SJCRH30 (cell line): ENCODE measurements around a stretch of chr4.

DNA sequence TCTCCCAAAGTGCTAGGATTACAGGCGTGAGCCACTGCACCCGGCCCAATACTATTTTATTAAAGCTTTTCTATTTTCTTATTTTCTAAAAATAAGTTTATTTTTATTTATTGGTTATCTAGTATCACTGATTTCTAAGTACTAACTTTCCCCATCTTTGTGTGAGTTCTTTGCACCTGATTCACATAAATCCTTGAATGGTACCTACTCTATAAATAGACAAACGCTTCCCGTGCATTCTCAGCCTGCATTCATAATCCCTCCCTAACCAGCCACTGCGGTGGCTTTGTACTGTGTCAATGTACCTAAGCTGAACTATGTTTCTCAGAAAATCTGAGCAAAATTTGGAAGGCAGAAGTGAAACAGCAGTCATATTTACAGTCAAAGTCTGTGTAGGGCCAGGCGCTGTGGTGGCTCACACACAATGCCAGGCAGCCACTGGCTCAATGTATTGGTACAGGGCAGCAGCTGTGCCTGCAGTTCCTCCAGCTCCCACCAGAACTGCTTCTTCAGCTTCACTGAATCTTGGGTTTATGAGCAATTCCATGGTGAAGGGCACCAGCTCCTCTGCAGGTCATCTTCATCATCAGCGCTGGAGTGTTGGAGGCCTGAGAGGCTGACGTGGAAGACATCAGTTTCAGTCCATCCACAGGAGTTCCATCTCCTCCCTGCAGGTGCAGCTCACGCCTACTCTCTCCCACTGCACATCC is 32.2 kb upstream of the IRF2 start:
- RAMPAGE, long total RNA = no peak

DNA sequence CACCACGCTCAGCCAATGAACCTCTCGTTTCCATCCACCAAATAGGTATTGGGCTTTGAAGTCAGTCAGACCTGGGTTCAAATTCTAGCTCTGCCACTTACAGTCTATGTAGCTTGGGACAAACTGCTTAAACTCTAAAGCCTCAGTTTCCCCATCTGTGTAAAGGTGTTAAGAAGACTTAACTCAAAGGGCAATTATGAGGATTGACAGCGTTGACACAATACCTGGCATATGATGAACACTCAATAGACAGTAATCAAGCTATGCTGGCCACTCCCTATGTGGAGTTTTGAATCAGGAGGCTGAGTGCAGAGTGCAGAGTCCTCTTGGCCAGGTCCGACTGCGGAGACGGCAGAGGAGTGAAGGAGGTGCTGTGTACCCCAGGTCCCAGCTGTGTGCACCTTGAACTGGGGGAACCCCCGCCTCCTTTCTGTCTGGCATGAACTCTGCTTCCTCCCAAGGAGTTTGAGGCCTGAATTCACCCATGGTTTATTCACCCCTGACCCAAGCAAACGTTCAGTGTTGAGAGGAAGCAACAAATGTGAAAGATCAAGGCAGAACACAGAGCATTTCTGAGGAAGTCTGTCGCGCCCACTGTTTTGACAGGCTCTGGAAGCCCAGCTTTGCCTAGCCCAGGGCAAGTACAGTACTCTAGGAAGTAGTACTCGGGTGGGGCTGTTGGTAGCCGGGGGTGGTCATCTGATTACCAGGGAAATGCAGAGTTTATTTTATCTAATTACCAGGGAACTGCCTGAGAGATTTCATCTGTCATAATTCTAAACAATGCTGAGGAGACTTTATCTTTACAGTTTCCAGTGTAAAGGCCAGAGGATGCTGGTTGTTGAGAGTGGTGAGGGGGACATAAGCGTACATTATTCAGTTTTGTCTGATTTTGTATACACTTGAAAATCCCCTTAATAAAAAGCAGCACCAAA is 72.9 kb upstream of the IRF2 start:
- RAMPAGE, long total RNA = no peak

DNA sequence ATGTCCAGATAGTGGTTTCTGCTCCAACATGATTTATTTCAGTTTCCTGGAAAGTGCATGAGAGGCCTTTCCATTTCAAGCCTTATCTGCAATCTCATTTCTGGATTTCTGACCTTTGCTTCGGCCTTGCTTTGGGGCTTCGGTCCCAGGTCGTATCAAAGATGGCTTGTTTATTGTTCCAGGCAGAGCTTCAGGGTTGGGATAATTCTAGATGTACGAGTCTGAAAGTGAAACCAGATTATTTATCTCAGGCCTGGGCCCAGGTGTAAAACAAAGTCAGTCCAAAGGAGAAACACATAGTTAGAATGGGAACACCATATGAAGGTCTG is 17.0 kb downstream of the PRIMPOL start:
- RAMPAGE, long total RNA = no peak

DNA sequence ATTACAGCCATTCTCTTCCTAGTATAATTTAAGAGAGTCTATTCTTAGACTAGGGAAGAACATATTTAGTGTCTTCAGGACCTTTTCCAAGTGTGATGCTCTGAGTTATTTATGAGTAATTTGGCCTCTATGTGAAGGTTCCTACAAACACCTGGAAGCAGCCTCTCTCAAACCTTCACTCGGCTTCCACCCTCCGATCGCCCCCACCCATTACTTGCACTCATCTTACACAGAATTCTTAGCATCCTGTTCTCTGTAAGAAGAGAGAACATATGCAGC is 29.4 kb upstream of the CENPU start:
- RAMPAGE, long total RNA = no peak

- RAMPAGE, long total RNA = no peak
These were observed 24.5 kb upstream of the ACSL1 start for GRCh38 chr4:184850241-184850695.

DNA sequence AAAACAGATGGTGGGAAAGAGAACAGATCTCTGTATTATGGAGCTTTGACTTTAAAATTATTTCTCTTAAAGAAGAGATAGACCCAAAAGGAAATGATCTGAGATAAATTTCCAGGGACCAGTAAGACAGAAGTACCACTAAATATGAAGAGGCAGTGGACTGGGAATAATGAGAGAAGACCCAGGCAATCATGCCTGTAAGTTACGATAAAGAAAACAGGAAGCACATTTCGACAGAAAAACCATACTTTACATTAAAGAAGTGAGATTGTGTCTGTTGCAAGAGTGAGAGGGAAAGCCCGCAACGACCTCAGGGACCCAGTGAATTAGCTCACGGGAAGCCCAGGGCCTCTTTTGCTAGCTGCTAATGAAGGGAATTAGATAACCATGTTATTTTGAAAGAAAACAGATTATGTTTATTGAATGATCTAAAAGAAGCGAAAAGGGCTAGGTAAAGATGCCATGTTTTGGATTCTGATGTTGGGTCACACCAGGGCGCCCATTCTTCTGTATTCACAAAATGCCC is 28.9 kb upstream of the ACSL1 start:
- RAMPAGE, long total RNA = no peak

GRCh38 chr4:184895066-184895474 is 69.3 kb upstream of the ACSL1 start:
- RAMPAGE, long total RNA = no peak

DNA sequence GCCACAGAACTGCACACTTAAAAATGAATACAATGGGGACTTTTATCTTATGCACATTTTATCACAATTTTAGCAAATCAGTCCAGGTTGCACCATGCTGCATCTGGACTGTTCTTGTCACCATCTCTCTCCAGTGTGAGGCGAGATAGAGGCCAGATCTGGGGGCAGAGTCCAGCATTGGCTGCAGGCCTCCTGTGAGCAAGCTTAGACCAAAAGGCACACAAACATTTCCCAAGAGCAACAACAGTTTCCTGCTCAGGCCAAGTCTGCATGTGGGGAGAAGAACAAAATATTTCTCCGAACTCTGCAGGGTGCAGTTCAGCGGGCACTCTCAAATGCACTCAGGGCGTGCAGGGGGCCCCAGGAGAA is 57.9 kb upstream of the HELT start:
- RAMPAGE, long total RNA = no peak

- RAMPAGE, long total RNA = no peak
These were observed 40.1 kb upstream of the HELT start for GRCh38 chr4:184978199-184978536.

DNA sequence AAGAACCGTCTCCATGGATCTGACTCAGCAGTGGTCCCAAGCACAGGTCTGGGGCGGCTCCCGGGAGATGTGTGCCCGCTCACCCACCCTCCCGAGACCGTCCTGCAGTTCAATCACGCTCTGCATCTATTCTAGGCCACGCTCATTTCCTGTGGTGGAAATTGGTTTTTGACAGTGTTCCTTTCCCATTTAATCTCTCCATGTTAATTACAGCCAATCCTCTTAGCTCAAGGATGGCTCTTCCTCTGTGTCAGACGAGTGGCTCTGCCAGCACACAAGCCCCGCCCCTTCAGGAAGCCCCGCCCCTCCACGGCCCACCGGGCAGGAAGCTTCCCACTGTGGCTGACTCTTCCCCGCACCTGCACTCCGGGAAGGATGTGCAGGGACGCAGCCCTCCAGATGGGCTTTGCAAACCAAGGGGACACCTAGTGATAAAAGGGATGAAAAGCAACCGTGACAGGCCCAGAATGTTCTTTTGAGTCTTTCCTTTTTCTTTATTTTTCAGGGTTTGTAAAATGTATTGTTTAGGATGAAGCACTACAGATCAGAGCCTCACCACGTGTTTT is 34.4 kb upstream of the HELT start:
- RAMPAGE, long total RNA = no peak

DNA sequence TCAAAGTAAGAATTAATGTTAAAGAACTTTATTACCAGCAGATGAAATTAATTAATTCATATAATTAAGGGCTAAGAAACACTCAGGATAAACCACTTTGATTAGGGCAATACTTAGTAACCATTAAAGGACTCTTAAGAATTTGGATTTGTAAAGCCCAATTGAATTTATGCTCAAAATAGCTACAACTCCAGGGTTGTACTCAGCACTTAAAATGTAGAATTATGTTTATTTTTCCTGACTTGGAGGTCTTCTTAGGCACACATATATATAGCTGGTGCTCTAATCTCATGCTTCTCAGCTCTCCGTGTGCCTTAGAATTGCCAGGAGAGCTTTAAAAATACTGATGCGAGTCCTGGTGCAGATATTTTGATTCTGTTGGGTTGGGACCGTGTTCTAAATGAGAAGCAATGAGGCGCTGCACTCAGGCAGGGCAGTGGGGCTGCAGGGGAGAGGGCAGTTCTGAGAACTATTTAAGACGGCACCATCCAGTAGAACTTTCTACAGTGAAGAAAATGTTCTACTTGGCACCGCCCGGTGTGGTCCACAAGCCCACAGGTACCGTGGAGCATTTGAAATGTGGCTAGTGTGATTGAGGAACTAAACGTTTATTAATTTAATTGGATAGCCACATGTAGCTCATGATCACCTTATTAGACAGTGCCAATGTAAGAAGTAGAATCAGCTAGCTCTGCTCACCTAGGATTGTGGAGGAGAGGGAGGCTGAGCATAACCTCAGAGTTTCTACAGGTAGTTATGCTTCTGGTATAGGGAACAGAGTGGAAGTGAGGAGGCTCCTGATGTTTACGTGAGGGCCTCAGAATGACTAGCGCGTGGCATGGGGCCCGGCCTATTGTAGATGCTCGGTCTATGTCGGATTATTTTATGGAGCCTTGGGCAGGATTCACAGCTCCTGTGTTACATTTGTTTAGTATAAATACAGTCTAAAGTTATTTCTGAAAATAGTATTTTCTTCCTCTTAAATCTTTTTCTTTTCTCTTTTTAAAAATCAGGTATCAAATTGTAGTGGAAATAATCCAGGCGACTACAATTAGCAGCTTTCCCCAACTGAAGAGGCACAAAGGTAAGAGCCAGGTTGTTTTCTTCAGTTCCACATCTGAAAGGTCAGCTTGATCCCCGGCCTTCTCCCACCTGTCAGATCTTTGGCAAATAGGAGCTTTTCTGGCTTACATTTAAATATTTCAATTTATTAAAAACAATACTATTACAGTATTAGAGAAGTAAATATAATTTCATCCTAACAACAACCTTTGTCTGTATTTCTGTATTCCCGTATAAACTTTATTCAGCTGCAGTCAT is 78.1 kb downstream of the SNX25 start:
- RAMPAGE, long total RNA = no peak

GRCh38 chr4:185304778-185305174 is 90.9 kb downstream of the LRP2BP start:
- RAMPAGE, long total RNA = no peak

- RAMPAGE, long total RNA = no peak
These were observed 30.7 kb downstream of the PDLIM3 start for GRCh38 chr4:185504349-185505326.

- RAMPAGE, long total RNA = no peak
These were observed 122.0 kb upstream of the PDLIM3 start for GRCh38 chr4:185657210-185657837.

DNA sequence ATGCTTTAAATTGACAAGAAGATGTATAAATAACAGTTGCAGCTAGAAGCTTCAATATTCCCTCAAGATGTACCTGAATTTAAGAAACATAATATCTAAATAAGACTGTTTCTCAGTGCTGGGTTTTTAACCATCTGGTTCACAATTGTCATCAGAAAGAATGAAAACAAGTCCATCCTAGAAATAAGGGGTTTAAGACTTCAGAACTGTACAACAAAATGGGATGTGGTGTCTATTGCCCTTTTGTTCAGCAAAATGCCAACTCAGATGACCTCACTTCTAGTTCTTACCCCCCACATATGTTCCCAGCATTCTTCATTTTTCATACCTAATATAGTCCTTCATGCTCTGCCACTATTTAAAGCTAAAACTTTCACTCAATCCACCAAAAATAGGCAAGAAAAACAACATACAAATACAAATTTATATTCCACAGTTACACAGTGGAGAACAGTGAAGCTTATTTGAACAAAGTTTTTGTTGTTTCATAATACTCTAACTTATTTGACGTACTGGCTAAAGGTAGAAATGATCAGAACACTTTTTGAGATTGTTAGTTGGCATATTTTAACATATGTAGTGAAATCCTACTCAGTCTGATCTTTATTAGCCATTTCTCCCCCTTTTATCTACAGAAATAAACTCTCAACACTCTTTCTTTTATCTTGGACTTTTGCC is 111.3 kb downstream of the SORBS2 start:
- RAMPAGE, long total RNA = no peak

GRCh38 chr4:185737543-185738593 is 74.1 kb downstream of the SORBS2 start:
- RAMPAGE, long total RNA = no peak

DNA sequence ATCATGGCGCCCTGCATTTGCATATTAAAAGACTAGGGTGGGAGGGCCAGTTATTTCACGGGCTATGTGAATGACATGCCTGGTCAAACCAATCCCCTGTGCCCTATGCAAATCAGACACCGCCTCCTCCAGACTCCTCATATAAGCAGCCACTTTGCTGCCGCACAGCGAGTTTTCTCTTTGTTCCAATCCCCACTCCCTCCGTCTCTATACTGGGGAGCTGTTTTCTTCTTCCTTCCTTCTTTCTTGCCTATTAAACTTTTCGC is 112.5 kb upstream of the SORBS2 start:
- RAMPAGE, long total RNA = no peak

DNA sequence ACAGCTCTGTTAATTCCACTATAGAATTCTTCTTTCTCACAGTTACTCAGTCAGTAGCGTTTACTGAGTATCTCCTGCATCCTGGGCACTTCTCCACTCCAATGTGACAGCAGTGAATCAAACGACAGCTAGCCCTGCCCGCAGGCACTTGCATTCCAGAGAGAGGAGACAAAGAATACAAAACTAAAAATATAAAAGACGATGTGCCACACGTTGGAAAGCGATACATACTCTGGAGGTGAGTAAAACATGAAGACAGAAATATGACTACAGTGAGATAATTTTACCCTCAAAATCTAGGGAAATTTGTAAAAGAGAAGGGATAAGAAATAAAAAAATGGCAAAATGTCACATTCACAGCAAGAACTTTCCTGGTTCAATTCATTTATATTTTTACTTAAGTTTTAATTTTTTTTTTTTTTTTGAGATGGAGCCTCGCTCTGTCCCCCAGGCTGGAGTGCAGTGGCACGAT is 53.4 kb upstream of the TLR3 start:
- RAMPAGE, long total RNA = no peak

GRCh38 chr4:186105232-186105411 is 36.2 kb downstream of the TLR3 start:
- RAMPAGE, long total RNA = no peak

GRCh38 chr4:186167647-186167957 is 23.8 kb upstream of the CYP4V2 start:
- RAMPAGE, long total RNA = no peak